BE2C (cell line): ENCODE data around the genes TMEM128, MSX1 and CYTL1.

DNA sequence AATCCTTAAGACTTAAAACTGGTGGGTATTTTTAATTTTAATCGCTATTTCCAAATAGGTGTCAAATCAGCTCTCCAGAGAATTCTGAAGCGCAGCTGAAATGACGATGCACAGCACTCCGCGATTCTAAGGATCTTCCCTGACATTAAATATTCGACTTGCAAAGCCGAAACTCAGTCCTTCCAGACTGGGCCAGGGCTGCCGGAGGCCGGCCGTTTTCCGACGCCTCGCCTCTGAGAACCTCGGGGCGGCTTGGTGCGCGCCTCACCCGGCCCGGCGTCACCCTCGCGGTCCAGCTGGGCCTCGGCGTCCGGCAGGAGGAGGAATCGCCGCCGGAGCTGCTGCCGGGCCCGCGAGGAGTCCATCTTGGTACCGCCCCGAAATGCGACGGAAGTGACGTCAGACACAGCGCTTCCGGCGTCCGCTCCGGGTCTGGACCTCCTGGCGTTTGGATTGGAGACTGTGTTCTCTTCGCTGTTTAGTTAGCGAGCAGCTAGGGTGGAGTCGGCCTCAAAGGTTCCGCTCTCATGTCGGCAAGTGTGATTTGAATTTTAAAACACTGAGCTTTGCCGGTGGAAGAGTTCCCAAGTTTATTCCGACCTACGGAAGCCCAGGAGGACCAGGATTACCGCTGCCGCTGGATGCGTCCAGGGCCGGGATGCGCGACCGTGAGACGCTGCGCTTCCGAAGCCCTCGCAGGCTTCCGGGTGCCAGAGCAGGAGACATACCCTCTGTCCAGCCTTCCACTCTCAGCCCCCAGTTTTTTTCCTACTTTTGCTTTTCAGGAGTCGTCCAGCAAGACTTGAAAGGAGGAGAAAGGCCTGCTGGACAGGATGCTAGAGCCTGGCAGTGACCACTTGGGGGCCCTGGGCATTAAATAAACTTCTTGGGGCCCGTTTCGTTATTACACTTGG is at the start of gene TMEM128:
Gene TMEM128 (minus strand): TSS at position 386 of the 914 bp plus-strand sequence.
- RRBS, result under 1% methylated on average over 42 of the region's 65 CpGs

DNA sequence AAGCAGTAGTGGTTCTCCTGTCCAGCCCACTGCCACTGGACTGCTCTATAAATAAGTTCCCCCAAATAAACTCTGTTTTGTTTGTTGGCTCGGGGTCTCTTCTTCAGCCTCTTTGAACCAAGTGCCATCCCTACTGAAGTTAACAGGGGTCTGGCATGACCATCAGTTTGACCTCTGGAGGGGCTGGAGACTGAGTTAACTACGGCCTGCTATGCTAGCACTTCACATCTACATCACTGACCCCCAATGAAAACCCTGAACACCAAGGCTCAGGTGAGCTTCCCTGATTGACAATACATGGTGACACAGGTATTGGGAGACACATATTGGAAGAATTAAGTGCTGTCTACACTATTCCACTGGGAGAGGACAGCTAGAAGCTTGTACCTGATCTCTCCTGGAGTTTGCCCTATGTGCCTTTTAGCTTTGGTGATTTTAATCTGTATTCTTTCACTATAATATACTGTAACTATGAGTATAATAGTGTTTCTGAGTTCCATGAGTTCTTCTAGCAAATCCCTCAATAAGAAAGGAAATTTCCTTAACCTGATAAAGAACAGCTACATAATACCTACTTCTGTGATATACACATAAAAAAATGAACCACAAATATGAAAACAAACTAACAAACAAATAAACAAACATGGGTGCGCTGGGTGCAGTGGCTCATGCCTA is 57.4 kb downstream of the NSG1 start:
- RRBS, result no CpG with 5 or more reads among the region's 3 CpGs

- RRBS, result no CpG with 5 or more reads among the region's 6 CpGs
Measured at GRCh38 chr4:4461801-4462264, 74.9 kb downstream of the NSG1 start.

DNA sequence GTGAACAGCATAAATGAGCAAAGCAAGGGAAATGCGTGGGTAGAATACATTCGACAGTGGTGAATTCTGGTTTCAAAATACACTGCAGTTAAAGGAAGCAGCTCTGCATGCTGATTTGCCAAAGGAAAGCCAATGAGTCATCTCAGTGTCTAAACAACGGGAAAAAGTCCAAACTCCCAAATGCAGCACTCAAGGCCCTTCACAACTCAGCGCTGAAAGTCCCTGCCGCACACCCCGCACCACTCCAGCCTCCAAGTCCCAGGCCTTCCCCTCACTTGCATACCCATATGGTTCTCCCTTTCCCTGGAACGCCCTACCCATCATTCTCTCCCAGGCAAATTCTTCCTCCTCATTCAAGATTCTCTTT is 68.1 kb downstream of the STX18 start:
- RRBS, result no CpG with 5 or more reads among the region's 7 CpGs

- RRBS, result no CpG with 5 or more reads among the region's 9 CpGs
Measured at GRCh38 chr4:4484586-4485272, 57.1 kb downstream of the STX18 start.

DNA sequence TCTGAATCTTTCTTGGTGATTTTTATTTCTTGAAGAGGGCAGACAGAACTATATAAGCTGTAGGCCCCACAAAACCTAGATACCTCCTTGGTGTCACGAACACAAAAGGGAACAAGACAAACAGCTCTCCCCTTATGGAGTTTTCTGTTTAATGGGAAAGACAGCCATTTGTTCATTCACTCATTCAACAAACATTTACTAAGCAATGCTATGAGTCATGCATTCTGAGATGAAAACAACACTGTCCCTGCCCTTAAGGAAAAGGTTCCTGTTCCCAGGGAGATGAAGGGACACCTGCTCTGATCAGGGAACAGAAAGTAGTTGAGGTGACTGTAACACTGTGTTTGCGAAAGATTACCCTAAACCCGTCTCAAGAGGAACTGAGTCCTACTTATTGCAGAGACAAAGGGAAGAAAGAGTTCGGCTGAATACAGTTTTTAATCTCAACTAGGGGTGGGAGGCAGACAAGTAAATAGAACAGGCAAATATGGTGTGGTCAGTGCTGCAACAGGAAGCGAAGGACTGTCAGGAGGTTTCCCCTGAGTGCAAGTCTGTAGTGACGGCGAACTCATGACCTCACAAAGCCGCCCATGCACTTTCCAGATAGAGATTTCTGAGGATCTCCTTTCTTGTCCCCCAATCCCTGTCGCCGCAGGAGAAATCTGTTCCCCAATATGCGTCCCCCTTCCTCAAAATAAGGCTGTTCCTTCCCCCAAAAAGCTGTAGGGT is 757 bp downstream of the STX18 start:
- RRBS, result no CpG with 5 or more reads among the region's 11 CpGs

DNA sequence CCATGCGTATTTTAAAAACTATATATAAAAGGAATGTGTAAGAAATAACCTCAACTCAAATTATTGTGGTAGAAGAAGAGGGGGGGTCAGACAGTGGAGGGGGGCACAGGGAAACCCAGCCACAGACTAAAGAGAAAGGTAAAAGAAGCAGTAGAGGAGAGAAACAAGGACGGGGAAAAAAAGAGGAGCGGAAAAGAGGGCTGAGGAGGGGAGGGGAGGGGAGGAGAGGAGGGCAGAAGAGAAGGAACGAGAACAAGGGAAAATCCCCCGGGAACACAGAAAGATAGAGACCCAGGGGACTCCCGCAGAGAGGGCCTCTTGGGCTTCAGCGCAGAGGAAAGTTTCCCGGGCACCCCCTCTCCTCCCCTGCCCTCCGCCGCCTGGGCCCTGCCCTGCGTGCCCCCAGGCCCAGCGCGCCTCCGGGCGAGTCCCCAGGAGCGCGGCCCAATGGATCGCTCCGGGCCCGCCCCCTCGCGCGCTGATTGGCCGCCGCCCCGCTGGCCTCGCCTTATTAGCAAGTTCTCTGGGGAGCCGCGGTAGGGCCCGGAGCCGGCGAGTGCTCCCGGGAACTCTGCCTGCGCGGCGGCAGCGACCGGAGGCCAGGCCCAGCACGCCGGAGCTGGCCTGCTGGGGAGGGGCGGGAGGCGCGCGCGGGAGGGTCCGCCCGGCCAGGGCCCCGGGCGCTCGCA is at the start of gene MSX1:
Gene MSX1 (plus strand): TSS at position 539 of the 689 bp plus-strand sequence.
- RRBS, result under 1% methylated on average over 29 of the region's 50 CpGs

- RRBS, result no CpG with 5 or more reads among the region's 29 CpGs
Measured at GRCh38 chr4:5019175-5019674, at the start of gene CYTL1. TSS of gene CYTL1 (minus strand) at chr4:5019458.

- RRBS, result no CpG with 5 or more reads among the region's 33 CpGs
Measured at GRCh38 chr4:5051958-5052435, 717 bp downstream of the STK32B start.

- RRBS, result no CpG with 5 or more reads among the region's 2 CpGs
Measured at GRCh38 chr4:5526028-5526450, 182.3 kb downstream of the EVC2 start.

GRCh38 chr4:5752449-5752755 is 41.4 kb downstream of the EVC start:
- RRBS, result no CpG with 5 or more reads among the region's 9 CpGs

DNA sequence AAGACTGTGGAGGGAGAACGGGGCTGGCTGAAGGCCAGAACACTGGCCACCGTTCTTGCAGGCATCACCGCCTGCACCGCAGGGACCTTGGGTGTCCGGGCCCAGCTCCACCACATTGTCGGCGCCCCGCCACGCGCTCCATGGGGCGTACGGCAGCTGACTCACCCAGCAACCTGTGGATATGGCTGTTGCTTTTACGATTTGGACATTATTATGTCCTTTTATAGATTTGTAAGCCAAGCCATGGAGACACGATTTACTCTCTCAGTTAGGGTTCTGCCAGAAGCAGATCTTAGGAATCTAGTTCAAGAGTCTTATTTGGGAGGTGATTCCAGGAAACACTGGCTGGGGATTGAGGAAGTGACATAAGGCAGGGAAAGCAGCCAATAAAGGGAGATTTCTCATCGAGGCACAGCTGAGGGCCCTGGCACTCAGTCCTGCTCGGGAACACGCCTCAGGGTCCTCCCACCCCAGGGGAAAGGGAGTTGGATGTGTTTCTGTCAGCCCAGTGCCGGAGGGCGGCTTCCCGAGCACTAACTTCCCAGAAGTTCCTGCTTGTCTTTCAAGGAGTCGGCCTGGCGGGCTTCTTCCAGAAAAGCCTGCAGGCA is 53.0 kb downstream of the CRMP1 start:
- RRBS, result no CpG with 5 or more reads among the region's 22 CpGs

GRCh38 chr4:5888007-5888927 is 4.6 kb downstream of the CRMP1 start:
- RRBS, result 1% methylated on average over 36 of the region's 102 CpGs

- RRBS, result no CpG with 5 or more reads among the region's 9 CpGs
Measured at GRCh38 chr4:6138622-6138882, 61.8 kb downstream of the JAKMIP1 start.

DNA sequence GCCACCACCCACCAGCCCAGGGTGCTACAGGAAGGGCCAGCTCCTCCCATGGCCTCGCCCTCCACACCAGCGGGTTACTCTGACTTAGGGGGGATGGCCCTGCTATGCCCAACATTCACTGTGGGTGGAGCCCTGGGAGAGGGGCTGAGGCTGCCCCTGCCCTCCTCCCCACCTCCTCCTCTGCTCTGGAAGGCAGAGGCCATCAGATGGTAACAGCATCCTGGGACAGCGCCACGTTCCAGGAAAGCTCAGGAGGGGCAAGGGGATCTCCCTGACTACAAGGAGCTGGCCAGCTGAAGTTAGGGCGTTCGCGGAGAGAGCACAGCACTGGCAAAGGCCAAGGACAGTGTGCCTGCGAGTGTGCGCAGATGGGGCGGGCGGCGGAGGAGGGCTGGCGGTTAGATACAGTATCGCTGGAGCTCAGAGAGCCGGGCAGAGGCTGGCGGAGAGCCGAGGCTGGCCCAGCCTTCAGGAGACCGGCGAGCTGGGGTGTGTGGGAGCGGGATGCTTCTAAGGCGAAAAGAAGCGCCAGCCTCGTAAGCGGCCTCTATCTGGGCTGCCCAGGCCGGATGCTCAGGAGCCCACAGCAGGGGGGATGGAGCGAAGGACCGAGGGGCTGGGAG is 1.4 kb downstream of the JAKMIP1 start:
- RRBS, result 3% methylated on average over 9 of the region's 27 CpGs

GRCh38 chr4:6200873-6201351 is 563 bp upstream of the JAKMIP1 start:
- RRBS, result 2% methylated on average over 8 of the region's 19 CpGs

GRCh38 chr4:6201528-6202214 is 1.3 kb upstream of the JAKMIP1 start:
- RRBS, result no CpG with 5 or more reads among the region's 10 CpGs

GRCh38 chr4:6267500-6268023 is 2.1 kb upstream of the WFS1 start:
- RRBS, result no CpG with 5 or more reads among the region's 3 CpGs

DNA sequence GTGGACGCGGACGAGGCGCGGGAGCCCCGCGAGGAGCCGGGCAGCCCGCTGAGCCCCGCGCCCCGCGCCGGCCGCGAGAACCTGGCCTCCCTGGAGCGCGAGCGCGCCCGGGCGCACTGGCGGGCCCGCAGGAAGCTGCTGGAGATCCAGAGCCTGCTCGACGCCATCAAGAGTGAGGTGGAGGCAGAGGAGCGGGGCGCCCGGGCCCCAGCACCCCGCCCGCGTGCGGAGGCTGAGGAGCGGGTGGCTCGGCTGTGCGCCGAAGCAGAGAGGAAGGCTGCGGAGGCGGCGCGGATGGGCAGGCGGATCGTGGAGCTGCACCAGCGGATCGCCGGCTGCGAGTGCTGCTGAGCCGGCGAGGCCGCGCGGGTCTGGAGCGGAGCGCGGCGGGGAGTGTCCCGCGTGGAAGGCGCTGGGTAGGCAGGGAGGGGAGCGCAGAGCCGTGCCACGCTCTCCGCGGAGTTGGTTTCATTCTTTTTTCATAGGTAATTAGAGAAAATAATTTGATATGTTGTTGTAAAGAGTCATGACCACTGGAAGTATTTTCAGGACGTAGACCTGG is 428 bp downstream of the ENSG00000170846 start:
- RRBS, result 1% methylated on average over 14 of the region's 65 CpGs

DNA sequence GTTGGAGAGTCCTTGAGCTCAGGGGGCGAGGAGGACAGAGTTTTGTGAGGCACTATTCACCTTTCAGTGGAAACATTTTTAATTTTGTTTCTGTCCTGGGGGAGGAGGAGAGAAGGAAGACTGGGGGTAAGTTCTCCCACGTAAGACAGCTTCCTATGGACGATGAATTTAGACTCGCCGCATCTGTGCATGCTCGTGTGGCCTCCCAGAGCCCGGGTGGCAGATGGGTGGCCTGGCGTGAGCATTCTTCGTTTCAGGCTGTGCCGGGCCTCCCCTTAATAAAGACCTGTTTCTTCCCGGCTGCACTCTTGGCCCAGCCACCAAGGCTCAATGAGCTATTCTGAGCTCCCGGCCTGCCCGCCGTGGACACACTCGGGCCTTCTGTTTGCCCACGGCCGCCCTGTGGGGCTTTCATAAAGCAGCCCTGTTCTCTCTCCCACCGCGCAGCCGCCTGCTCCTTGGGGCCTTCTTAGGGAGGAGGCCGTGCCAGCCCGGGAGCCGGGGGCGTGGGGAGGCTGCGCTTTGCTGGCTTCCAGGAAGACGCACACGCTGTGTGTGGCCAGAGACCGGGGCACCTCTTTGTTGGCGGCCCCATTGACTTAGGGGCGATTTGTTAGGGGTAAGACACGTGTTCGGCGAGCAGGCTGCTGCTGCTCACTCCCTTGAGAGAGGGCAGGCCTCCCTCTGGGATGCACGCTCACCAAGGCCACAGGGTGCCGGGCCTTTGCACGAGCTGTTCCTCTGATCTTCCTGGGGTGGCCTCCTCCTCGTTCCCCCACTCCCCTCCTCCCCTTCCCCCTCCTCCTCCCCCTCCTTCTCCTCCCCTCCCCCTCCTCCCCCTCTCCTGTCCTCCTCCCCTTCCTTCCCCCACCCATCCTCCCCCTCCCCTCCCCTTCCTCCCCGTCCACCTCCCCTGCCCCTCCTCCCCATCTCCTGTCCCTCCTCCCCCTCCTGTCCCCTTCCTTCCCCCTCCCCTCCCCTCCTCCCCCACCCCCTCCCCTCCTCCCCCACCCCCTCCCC is 11.2 kb downstream of the BLOC1S4 start:
- RRBS, result 78% methylated on average over 12 of the region's 38 CpGs